Skin of body (tissue), 2 donors: ENCODE measurements around a stretch of chr12.

GRCh38 chr12:127150013-127150759, 1116.8 kb upstream of the TMEM132C start:
- RAMPAGE, long total RNA = no peak

DNA sequence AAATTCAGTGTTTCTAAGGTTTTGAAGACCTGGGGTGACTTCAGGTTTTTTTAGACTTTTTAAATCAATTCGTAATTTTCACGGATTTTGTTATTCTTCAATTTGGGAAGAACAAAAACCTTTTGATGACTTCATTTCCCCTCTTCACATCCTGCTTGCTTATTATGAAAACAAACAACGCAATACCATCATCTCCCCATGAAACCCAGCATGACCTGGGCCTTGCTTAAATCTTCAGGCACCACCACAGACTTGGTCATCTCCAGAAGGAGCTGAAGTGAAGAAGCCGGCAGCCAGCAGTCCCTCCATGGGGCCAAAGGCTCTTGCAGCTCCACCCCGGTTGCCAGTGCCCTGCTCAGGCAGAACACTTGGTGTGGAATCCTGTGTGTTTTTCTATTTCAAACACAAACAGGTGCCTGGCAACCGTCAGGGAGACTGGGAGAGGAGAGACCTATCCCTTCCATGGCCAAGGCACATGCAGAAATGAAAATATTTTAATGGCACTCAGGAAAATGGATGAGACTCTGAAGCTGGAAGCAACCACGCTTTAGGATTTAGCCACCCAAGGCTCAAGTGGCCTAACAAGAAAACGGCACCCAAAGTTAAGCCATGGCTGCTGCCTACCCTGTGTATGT, 982.9 kb upstream of the TMEM132C start:
- RAMPAGE, long total RNA = no peak

- RAMPAGE, long total RNA = no peak
These were observed 643.0 kb upstream of the TMEM132C start for GRCh38 chr12:127623906-127624364.

GRCh38 chr12:128191629-128192057, 75.3 kb upstream of the TMEM132C start:
- RAMPAGE, long total RNA = no peak

DNA sequence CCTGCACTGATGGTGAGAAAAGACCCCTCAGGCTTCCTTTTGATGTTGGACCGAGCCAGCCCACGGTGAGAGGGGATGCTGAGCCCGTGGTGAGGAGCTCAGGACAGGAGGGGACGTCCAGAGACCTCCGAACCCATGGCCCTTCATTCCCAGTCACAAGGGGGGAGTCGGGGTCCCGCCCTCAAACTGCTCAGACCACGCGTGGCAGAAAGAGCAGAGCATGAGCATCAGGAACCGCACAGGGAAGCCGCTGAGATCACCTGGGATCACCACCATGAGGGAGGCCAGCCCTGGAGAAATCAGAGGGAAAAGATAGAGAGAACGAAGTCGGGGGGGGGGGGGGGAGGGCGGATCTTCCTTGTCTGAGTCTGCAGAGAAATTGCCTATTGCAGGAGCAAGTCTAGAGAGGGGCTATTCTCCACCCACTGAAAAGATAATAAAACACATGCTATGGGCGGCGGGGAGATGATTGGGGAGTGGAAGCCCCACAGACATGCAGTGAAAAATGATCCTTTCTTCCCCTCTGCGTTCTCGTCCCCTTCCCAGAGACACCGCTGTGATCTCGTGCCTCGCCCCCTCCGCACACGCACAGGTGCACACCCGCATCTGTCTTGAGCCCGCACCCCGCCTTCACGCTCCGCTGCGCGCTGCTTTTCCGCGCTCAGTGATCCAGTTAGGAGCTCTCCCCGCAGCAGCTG, 850 bp upstream of the TMEM132C start:
- RAMPAGE, long total RNA = no peak

GRCh38 chr12:128664095-128664438, 159.7 kb downstream of the SLC15A4 start:
- RAMPAGE, long total RNA = no peak

DNA sequence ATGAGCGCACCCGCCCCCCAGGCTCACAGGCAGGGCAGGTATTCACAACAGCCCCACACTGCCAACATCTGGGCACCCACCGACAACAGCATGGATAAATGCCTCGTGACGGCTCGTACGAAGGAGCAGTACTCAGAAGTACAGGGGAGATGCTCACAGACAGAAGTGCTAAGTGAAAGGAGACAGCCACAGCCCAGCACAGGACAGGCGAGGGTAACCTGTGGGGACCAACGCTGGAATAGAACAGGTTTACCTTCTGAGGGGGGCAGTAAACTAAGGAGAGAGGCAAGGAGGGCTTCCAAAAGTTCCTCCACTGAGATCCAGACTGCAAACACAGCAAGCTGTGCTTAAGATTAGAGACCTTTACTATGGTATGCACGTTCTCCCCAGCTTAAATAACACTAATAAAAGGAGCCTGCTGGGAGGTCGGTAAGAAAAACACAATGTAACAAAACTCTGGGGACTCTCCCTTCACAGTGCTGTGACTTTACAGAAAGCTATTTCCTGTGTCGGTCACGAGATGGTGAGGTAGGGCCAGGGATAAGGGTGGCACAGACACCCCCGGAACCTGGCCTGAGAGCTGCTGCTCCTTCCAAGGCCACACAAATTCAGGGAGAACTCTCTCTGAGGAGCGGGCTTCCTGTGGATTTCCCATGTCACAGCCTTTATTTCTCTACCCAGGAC, 26.5 kb downstream of the SLC15A4 start:
- RAMPAGE, long total RNA = no peak

- RAMPAGE, long total RNA = no peak
These were observed 13.3 kb downstream of the SLC15A4 start for GRCh38 chr12:128810019-128811233.

- RAMPAGE, long total RNA = no peak
These were observed 9.1 kb downstream of the SLC15A4 start for GRCh38 chr12:128814541-128815189.

DNA sequence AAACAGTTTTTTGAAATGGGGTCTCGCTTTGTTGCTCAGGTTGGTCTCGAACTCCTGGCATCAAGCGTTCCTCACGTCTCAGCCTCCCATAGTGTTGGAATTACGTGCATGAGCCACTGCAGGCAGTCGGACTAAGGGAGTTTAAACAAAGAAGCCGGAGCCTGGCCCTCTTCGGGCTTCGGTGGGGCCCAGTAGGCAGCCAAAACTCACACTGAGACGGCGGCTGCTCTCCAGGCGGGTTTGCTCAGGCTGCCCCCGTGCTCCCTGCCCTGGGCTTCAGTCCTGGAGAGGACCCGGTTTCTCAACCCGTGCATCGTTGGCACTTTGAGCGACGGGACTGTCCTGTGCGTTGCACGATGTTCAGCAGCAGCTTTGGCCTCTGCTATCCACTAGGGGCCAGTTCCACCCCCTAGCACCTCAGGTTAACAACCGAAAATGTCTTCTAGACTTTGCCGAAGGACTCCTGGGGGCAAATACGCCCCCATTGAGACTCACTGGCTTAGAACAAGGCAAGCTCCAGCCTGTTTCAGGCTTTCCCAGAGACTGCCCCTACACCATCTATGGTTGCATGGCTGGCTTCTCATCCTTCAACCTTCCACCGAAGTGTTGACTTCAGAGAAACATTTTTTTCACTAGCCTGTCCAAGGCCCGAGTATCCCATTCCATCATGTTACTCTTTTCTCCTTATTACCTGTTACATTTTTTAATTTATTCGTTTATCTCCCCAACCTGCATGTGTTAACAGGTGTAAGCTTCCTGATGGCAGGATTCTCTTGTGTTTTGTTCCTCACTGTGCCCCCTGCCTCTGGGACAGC, 804 bp upstream of the SLC15A4 start:
- RAMPAGE, long total RNA = no peak

DNA sequence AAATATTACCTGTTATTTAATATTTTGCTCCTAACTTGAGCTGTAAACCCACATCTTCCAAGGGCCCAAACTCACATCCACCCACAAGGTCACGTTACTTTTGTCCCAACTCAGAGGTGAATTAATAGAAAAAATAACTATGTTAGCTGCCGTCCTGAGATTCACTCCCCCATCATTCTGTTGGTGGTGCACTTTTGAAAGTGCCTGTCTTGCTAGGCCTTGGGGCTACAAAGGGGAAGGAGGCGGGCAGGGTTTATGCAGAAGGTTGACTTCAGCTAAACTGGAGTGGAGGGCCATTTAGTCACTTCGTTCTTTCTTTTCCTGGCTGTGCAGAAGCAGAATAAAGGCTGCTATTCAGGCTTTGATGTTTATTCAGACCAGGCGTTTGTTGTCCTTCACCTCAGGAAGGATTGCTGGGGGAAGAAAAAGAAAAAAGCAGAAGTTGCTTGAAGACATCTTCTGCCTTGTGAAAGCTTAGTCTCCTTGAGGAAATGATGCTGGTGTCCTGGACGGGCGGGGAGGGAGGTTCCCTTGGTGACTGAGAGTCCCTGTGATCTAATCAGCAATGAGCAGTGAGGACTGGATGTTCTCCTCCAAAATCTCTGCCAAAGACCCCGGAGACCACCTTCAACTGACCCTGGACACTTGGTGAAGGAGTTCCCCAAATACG, 3.9 kb downstream of the GLT1D1 start:
- RAMPAGE, long total RNA = no peak

- RAMPAGE, long total RNA = no peak
These were observed 82.7 kb downstream of the TMEM132D start for GRCh38 chr12:129821121-129821503.

- RAMPAGE, long total RNA = no peak
These were observed 84.0 kb upstream of the PIWIL1 start for GRCh38 chr12:130253635-130254056.

DNA sequence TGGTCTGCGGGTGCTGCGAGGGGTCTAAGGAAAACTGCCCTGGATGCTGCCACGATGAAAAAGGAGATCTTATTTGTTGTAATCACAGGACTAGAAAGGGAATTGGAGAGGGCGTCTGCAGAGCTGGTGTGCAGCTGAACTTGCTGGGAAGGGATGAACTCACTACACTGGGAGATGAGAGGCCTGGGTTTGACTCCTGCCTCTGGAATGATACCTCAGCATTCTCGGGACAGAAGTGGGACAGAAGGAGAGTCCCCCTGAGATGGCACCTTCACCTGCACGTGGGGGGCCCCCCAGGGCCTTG, 24.2 kb downstream of the RIMBP2 start:
- RAMPAGE, long total RNA = no peak

- RAMPAGE, long total RNA = no peak
These were observed 6.0 kb upstream of the RIMBP2 start for GRCh38 chr12:130722244-130722443.

GRCh38 chr12:130801358-130801865, 37.6 kb downstream of the STX2 start:
- RAMPAGE, long total RNA = no peak

GRCh38 chr12:130872237-130873278, 692 bp downstream of the RAN start:
- RAMPAGE, long total RNA = no peak

- RAMPAGE, long total RNA = no peak
These were observed 28.0 kb upstream of the ADGRD1 start for GRCh38 chr12:130925591-130926137.

GRCh38 chr12:130933050-130933669, 20.5 kb upstream of the ADGRD1 start:
- RAMPAGE, long total RNA = no peak

GRCh38 chr12:130954355-130955018, 780 bp downstream of the ADGRD1 start:
- RAMPAGE, long total RNA = no peak